AG09319 (cell line): ENCODE data around the genes RCBTB2 and FNDC3A.

DNA sequence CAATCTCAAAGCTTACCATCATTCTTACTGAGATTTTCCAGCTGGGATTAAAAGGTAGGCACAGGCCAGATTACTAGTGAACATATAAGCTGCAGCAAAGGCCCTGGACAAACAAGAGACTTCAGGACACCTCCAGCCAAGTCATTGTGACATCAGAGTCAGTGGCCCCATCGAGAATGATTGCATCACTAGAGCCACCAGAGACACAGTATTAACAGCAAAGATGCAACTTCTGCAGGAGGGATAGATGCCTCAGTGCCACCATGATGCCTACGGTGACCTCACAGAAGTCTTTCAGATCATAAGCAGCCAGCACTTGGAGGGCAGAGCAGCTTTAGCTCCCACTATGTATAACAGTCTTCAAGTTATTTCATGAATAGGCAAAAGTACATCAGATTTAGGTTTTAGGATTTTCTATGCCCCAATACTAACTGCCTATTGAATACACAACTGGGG is 8.6 kb downstream of the RUBCNL start:
- RRBS: no CpG with 5 or more reads among the region's 2 CpGs

DNA sequence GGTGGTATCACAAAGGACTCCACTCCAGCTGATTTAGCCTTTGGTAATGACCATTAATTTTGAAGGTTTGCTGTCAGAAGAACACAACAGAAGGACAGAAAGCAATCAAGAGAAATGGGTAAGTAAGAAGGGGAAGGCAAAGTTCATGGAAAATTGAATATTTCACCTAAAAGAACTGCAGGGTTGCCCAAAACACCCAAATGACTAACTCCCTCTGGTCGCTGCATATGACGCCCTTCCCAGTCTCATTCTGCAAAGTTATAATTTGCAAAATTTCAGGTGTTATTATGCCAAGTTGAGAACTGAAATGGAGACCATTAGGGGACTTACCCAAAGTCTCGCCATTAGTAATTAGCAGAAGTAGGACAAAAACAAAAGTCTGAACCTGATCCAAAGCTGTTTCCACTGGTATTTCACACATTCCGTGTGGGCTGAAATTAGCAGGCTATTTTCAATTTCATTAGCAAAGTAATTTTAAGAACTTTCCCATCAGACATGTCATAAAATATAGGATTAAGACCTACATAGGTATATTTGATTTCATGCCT is 6.9 kb downstream of the RUBCNL start:
- RRBS: no CpG with 5 or more reads among the region's 4 CpGs

DNA sequence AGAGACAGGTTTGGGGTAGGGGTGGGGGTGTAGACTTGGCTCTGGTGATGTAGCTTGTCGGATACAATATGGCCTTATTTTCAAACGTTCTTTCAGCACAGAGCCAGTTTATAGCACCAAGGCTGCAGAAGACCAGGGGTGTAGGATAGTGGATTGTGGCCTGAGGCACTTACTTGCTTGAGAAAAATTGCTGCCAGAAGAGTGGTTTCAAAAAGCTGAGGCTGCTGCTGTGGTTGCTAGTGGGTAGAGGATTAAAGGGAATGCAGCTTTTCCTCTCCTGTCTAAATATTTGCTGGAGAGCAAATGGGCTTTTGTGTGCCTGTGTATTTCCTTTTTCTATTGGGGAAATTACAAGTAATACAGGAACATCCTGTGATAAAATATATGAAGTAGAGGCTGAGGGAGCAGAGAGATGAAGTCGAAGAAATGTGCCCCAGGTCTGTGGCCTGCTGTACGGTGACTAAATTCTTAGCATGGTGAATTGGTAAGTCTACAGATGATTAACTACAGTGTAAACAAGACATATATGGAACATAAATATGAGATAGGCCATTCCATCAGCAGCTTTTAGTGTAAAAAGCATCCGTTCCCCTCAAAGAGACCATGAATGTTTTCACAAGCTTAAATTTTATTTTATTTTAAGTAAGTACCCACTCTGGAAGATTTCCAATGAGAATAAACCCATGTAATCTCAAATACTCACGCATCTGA is 112.8 kb downstream of the LRCH1 start:
- RRBS: no CpG with 5 or more reads among the region's 6 CpGs

DNA sequence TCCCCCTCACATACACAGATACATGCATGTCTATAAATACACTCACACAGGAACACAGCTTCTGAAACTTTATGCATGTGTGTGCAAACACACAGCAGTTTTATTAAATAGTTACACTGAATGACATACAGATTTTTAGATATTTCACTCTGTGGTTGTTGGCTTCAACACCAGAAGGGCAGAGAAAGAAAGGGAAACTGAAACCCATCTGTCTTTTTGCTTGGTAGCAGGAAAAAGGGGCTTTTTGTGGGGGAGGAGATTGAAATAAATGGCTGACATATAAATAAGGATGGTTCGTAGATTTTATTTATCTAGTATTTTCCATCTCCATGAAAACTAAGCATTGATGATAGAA is 114.9 kb downstream of the LRCH1 start:
- RRBS: no CpG with 5 or more reads among the region's 1 CpG

- RRBS: no CpG with 5 or more reads among the region's 2 CpGs
Observed at GRCh38 chr13:46704865-46705295, 92.1 kb downstream of the ESD start.

- RRBS: no CpG with 5 or more reads among the region's 2 CpGs
Observed at GRCh38 chr13:46878404-46878926, 18.4 kb downstream of the HTR2A start.

DNA sequence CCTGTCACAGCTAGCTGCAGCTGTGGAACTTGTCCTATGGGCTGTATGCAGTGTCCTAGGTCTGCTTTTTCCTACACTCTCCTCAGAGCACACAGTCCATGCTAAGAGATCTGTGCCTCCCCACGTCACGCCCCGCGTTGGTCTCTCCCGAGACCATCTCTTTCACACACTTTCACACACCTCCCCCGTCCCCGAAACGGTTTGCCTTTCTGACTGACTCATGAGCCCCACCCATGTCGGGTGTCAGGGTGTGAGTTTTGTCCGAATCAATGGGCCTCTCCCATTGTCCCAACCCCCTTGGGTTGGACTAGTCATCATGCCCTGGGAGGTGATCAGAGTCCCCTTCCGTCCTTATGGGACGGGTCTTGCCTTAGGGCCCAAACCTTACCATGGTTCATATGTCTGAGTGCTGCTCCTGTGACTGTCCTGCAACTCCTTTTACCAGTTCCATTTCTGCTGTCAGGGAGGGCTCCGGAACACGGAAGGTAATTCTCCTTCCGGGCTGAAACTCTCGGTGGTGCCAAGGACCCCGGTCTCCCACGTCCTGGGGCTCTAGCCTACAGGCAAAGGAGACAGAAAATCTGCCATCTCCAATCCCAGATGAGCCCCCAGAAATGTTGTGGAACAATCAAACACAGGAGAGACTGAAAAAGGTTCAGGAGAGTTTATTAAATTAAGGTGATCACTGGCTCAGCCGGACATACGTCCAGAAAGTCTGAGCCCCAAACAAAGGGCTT is 214.1 kb upstream of the HTR2A start:
- RRBS: no CpG with 5 or more reads among the region's 20 CpGs

DNA sequence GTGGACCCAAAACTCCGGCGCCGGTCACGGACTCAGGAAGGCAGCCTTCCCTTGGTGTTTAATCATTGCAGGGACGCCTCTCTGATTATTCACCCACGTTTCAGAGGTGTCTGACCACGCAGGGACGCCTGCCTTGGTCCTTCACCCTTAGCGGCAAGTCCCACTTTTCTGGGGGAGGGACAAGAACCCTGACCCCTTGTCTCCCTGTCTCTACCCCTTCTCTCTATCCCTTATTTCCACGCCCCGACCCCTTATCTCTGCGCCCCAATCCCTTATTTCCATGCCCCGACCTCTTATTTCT is 19.5 kb downstream of the NUDT15 start:
- RRBS: no CpG with 5 or more reads among the region's 13 CpGs

- RRBS: no CpG with 5 or more reads among the region's 5 CpGs
Observed at GRCh38 chr13:48161656-48162286, 66.9 kb upstream of the MED4 start.

- RRBS: under 1% methylated on average over 11 of the region's 29 CpGs
Observed at GRCh38 chr13:48233566-48233957, 556 bp downstream of the ITM2B start.

- RRBS: 2% methylated on average over 3 of the region's 28 CpGs
Observed at GRCh38 chr13:48302836-48303566, 550 bp upstream of the RB1 start.

DNA sequence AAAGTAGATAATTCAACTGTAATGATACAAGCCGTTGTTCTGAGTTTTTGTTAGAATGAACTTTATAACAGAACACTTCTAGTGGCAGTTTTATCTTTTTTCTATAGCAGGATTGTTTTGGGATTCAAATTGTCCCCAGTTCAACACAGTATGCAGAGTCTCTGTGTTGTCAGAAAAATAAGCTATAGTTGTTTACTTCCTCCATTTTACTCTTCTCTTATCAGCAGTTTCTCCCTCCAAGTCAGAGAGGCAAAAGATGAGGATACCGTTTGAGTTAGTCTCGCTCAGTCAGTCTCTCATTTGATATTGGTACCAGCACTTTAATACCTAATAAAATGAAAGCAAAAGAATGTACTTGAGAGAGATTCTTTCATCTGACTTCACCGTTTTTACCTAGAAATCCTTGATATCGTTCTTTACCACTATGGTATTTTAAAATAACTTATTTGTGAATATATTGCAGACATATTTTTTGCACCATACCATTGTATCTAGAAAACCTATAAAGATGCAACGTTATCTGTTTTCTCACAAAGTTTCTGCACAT is 54.4 kb downstream of the LPAR6 start:
- RRBS: no CpG with 5 or more reads among the region's 6 CpGs

GRCh38 chr13:48402753-48403971 is 9.8 kb downstream of the LPAR6 start:
- RRBS: no CpG with 5 or more reads among the region's 4 CpGs

DNA sequence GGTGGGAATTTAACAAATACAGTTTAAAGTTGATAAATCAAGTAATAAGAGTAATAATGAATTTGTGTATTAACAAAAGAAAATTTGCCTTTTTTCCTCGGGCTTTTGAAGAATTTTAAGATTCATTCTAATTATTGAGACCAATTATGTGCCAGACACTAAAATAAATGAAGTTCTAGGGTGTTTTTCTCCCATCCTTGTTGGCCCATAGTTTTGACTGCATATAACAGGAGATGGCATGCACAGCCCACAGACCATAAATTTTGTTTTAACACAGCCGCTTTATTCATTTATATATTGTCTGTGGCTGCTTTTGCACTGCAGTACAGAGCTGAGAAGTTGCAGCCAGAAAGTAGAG is 7.7 kb downstream of the LPAR6 start:
- RRBS: no CpG with 5 or more reads among the region's 2 CpGs

GRCh38 chr13:48532344-48533536 is at the start of gene RCBTB2:
TSS of gene RCBTB2 (minus strand) at chr13:48533080.
- RRBS: 2% methylated on average over 24 of the region's 95 CpGs

DNA sequence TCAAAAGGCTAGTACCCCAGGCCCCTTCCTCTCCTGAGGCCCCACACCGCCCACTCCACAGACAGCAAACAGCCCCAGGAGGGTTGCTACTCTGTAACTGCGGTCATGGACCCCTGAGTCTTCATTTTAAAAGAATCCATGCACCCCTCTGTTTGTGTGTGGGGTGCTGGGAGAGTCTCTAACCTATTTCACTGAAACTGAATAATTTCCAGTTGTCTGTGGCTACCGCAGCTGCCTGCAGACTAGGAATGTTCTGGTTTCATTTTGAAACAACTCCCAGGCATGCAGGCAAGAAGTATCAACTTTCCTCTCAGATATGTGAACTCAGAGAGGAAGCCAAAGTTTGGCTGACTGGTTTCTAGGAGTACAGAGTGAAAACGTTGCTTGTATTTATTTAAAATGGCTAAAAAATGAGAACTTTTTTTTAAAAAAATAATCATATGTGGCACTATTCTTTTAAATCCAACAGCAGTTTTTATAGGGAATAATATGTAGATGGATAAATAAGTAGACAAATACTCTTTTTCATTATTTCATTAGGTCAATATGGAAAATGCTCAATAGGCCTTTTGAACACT is 38.7 kb upstream of the RCBTB2 start:
- RRBS: no CpG with 5 or more reads among the region's 4 CpGs

DNA sequence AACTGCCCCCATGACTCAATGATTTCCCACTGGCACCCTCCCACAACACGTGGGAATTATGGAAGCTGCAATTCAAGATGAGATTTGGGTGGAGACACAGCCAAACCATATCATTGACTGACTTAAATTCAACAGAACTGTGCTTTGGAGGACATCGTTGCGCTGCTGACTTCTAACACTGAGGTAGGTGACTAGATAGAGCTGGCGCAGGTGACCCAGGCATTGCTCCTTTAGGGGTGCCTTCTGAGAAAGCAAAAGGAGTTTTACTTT is 48.1 kb upstream of the RCBTB2 start:
- RRBS: no CpG with 5 or more reads among the region's 4 CpGs

DNA sequence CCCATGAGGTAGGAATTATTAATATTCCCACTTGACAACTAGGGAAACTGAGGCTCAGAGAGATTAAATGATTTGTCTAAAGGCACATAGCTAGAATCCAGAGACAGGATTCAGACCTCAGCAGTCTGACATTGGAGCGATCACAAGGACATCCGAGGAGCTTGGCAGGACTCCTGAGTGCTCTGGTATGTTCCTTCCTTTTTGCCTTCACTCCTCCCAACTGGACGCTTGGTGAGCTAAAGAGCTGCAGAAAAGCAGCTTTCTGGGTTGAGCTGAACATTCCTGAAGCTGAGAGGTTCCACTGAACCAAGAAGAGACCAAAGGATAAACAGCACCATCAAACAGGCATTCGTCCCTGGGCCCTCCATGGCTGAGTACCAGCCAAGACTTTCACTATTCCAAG is 96.9 kb downstream of the CYSLTR2 start:
- RRBS: no CpG with 5 or more reads among the region's 4 CpGs

- RRBS: under 1% methylated on average over 48 of the region's 110 CpGs
Observed at GRCh38 chr13:48975424-48976465, at the start of gene FNDC3A. TSS of gene FNDC3A (plus strand) at chr13:48975912.

- RRBS: no CpG with 5 or more reads among the region's 11 CpGs
Observed at GRCh38 chr13:49295216-49295928, 47.6 kb downstream of the CDADC1 start.